REH cell (cell line): ENCODE data around the gene POGK.

DNA sequence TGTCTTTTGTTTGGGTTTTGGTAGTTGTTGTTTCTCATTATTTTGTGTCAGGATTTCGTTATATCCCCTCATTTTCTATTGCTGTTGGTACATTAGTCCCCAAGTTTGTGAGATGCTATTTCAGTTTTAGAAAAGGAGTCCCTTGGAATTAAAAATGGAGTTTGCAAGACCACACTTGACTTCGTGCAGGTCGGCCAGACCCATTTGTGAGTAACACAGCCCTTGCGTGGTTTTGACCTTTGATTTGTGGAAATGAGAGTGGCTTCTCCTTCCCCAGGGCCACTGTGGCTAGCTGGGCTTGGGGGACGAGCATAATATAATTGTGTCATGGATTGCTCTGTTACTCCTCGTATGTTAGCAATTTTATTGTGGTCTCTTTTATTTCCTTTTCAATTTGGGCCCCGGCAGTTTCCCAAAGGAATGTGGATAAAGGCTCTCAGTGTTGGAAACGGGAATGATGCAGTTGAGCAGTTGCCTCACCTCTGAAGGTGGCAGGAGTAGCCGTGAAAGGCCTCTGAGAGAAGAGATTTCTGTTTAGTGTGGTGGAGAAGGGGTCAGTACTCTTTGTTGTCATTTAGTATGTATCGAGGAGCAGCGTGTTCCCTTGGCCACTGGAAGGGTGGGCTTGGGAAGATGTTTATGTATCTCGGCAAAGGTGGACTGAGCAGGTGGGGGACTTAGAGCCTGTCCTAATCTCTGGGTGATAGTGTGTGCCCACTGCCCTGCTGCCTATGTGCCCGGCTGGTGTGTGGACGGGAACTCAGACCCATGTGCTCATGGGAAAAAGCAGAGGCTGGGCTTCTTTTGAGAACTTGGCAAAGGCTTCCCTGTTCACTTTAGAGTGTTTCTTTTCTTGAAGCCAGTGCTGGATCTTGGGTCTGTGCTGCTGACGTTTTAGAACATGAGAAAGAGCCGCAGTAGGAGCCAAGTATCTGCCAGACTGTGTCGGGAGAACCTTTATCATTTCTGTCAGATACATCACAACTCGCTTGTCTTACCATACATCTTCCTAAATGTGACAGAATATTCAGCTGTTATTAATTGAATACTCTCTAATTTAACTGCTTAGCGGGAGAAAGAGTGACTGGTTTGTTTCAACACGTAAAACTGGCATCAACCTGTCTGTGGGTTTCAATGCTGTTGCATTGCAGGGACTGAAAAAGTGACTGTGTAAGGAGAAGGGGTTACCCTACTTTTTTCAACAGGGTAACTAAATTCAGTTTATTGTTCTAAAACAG is 194.9 kb downstream of the PBX1 start:
- PRO-cap = no peak

DNA sequence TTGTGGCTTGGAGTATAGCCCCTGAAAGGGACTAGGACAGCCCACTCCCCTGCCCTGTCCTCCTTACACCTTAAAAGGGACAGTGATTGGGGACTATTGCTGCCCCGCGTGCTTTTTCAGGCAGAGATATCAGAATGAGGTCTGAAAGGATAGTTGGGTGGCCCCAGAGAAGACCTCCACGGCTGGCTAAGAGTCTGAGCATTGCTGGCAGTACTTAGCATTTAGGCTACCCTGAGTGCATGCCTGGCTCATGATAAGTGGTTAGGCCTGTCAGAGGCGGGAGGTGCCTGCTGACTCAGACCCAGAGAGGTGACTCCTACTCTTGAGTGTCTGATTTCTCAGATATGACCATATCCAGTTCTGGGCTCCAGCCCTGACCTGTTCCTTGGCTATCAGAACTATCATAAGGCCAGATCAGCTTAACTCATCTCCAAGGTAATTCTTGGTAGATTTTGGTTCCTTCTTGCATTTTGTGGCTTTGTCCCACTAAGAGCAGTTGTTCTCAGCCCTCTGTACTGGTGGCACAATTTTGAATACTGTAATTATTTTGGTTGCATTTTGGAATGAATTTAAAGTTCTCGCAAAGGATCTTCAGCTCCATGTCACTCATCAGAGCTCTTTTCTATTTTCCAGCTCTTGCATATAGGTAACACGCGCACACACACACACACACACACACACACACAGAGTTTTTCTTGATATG is 213.8 kb downstream of the PBX1 start:
- PRO-cap = no peak

DNA sequence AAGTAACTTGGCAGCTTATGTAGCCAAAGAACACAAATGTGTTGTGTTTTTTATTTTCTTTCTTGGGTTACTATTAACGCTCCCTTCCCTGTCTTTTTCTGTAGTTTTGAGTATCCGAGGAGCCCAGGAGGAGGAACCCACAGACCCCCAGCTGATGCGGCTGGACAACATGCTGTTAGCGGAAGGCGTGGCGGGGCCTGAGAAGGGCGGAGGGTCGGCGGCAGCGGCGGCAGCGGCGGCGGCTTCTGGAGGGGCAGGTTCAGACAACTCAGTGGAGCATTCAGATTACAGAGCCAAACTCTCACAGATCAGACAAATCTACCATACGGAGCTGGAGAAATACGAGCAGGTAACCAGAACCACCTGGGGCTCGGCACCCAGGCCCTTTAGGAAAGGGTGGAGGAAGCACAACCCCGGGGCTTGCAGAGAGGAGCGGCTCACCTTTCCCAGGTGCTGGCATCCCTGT is 233.4 kb downstream of the PBX1 start:
- PRO-cap = no peak

- PRO-cap = no peak
Measured at GRCh38 chr1:165896148-165896770, 68.8 kb downstream of the UCK2 start.

GRCh38 chr1:165899031-165899397 is 71.6 kb downstream of the UCK2 start:
- PRO-cap = no peak

GRCh38 chr1:165907684-165908431 is 80.4 kb downstream of the UCK2 start:
- PRO-cap = no peak

DNA sequence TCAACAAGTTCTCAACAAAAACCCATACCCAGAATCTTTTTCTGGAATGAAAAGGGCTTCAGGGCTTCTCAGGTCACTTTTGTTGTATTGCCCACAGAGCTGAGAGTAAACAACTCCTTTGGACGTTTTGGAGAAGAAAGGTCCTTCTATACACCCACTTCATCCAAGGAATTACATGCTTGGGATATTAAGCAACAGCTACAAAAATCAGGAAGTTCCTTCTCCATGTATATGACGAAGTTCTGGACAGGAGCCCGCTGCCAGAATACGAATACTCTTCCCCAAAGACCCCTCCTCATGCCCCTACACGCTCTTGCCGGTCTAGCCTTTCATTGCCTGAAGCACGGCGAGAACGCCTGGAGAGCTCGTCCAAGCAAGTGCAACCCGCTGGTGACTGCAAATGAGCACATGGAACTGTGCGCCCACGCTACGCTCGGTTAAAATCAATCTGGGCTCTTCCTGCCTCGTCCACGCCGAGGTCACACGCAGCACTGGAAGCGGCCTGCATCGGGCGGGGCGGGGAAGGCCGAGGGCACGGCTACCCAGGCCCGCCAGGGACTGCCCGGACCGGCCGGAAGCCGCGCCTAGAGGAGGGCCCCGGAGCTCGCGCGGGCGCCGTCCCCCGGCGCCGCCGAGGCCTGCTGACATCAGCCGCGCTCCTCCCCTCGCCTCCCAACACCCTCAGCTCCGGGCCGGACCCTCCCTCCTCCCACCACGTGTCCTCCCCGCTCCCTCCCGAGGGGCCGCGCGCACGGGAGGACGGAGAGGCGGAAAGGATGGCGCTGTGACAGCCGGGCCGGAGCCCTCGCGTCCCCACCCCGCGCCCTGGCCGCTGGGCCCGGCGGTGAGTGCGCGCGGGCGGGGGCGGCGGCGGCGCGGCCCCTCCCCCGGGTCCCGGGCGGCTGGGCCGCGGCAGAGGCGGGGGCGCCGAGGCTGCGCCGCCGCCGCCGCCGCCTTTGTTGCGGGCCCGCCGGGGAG is at the start of gene POGK:
Gene POGK (plus strand): TSS at position 715 of the 978 bp plus-strand sequence.
- PRO-cap = bidirectional peak, plus-strand start at position 349 of the sequence, minus-strand start at position 338 of the sequence; bidirectional peak, plus-strand start at position 738 of the sequence, minus-strand start at position 649 of the sequence; bidirectional peak, plus-strand start at position 894 of the sequence, minus-strand start at position 850 of the sequence

GRCh38 chr1:166839739-166840093 is 441 bp downstream of the POGK start:
- PRO-cap = bidirectional peak, plus-strand start at chr1:166839852, minus-strand start at chr1:166839916

- PRO-cap = no peak
Measured at GRCh38 chr1:167105231-167105887, 11.5 kb downstream of the STYXL2 start.

GRCh38 chr1:167125807-167127118 is 32.4 kb downstream of the STYXL2 start:
- PRO-cap = no peak

- PRO-cap = bidirectional peak, plus-strand start at chr1:167220205, minus-strand start at chr1:167220046; unidirectional peak, minus-strand start at chr1:167220392; bidirectional peak, plus-strand start at chr1:167220895, minus-strand start at chr1:167220536
Measured at GRCh38 chr1:167219685-167220714, 686 bp upstream of the POU2F1 start.

DNA sequence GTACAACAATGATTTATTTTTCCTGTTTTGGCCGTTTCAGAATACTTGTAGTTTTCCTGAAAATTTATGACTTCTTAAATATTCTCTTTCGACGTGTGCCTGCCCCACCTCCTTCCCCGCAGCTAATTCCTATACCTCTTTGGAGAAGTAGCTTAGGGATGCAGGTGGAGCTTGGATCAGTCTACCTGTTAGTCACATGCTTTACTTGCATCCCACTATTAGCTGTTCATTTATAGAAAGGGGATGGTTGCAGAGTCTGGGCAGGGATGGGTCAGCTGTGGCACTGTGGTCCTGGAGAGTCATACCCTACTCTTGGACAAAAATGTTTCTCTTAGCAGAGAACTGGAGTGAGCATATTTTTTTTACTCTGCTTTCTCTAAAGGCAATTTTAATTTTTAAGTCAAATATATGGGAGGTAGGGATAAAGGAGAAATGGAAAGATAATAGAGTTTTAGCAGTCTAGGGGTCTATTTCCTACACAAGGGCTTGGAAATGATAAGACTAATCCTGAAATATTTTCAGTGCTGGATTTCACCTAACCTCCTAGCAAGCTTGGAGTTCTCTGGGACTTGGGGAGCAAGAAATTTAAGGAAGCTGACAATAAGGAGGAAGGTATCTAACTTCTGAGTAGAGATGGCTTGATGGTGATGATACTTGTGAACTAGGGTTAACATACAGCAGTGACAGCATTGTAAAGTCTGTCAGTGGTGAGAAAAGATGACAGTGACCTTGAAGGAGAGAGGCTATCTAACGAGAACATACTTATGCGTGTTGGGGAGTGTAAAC is 16.0 kb downstream of the POU2F1 start:
- PRO-cap = no peak

GRCh38 chr1:167261144-167261547 is 40.5 kb downstream of the POU2F1 start:
- PRO-cap = no peak

DNA sequence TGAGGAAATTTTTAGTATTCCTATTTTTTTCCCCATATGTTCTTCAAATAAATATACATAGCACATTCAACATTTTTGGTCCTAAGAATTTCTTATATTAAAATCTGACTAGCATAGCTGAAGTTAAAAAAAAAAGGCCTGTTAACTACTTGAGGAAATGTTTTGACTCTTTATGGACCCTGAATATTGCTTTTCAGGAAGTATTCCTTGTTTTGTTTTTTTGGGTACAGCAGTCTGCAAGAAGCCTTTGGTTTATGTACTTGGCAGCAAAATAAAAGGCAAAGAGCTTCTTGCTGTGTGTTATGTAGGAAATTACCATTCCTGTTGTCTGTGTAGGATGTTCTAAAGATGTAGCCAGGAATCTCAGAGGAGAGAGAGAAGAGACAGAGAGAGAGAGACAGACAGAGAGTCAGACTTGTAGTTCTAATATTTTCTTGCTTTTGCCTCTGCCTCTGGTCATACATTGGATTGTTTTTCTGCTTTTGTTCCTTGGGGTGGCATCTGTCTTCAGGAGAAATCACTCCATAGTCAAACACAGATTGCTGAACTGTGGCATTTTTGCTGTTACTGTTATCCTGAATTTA is 49.6 kb downstream of the POU2F1 start:
- PRO-cap = no peak

DNA sequence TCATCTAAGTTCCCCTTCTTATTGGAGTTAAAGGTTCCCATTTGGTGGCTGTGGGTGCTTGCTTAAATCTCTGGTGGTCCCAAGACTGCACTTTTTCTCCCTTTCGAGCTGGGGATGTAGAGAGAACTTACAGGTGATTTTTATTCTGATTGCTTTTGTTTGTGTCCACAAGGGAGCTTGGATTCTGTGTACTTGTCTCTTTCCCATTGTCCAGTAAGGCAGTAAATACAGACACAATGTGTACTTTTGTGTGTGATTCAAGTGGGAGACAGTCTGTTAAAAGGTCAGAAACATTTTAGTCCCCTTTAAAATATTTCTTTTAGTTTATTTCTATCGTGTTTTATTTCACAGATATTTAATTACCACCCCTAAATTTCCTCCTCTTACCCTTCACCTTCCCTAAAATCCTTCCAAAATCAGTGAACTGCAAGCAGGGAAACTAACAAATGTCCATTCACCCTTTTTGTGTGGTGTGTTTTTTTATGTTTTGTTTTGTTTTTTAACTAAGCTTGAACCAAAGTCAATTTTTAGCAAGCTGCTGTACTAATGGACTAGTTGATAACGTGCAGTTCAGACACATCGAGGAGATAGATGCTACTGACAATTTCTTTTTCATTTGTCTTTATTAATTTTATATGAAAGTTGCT is 100.6 kb downstream of the CD247 start:
- PRO-cap = no peak

DNA sequence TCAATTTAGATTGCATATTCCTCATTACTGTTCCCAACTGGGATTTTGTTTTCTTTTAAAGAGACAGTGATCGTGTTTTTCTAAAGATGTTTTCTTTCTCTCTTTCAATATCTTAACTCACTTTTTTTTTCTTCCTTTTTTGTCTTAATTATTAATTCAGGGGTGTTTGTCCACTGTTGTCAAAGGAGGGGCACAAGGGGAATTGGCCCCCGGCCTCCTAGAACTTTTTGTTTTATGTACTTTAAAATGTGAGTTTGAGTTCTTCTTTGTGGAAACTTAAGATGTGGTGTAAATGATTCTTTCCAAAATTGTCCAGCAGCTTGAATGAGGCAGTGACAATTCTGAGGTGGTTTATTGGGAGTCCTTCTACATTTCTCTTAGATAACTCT is 91.9 kb downstream of the CD247 start:
- PRO-cap = no peak

DNA sequence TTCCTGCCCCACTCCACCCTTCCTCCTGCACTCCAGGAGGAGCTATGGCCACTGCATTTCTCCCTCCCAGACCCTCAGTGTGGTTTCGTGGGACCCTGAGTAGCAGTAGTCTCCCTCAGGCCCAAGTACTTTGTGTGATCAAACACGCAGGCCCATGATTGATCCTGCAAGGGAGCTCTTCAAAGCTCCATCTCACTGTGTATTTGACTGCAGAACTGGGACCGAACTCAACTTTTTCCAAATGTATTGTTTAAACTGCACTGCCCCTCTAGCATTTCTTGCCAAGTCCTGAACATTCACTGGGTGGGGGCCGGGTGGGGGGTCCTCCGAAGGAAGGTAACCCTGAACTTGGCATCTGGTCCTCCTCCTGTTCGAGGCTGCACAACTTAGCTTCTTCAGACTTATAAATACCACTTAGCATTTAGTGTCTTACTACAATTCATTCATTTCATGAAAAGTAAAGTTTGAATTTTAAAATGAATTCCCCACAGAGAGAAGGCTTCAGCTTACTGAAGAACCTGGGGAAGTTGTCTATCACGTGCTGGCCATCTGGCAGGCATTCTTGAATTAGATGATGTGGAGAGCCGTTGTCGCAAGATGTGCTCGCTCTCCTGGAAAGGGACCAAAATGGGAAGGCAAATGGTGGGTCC is 90.7 kb downstream of the CD247 start:
- PRO-cap = no peak

- PRO-cap = no peak
Measured at GRCh38 chr1:167431487-167431937, 86.8 kb downstream of the CD247 start.

DNA sequence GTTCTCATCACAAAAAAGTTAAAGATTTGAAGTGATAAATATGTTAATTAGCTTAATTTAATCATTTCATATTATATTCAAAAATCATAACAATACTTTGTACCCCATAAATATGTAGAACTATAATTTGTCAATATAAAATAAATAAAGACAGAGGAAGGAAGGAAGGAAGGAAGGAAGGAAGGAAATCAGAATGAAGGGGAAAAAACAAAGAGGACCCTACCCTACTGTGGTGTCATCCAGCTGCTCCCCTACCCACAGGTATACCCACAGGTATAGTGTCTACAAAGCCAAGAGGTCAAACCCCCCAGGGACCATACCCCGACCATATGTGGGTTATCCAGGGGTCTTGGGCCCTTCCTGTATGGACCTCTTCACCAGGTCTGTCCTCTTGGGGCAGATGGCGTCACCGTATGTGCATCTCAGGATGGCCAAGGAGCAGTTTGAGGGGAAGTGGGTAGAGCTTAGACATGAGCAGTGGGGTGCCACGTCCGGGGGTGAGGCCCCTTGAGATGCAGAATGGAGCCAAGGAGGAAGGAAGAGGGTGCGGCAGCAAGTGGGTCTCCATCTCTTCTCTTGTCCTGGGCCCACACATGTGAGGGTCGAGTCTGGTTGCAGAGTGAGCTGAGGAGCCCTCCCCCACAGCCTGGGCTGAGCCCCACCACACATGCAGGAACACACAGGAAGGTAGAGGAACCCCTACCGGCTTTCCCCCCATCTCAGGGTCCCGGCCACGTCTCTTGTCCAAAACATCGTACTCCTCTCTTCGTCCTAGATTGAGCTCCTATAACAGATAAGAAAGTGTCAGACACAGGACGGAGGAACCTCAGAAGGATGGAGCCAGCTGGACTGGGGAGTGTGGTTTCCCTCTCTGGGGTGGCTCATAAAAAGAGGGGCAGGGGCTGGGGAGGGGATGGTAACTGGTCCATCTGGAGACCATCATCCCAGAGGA is 80.2 kb downstream of the CD247 start:
- PRO-cap = bidirectional peak, plus-strand start at position 515 of the sequence, minus-strand start at position 413 of the sequence; unidirectional peak, plus-strand start at position 515 of the sequence; unidirectional peak, plus-strand start at position 592 of the sequence; unidirectional peak, plus-strand start at position 664 of the sequence

DNA sequence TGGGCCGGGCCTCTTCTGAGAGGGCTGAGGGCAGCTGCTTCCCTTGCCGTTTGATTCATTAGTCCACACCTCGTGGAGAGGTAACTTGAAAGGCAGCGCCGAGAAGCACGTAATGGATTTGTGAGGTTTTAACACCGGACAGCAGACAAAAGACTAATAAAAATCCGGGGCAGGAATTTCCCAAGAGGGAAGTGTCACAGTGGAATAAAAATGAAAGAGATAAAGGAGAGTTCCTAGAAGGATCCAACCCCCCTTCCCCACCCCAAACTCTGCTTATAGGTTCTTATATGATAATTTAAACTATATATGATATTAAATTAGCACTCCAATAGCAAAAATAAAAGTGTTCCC is 29.4 kb downstream of the CD247 start:
- PRO-cap = no peak